A375 (cell line): ENCODE measurements around a stretch of chr4.

- RAMPAGE, long total RNA, result no peak
Measured at GRCh38 chr4:143337626-143338117, 996 bp downstream of the GAB1 start.

- RAMPAGE, long total RNA, result no peak
Measured at GRCh38 chr4:143372192-143373073, 35.8 kb downstream of the GAB1 start.

DNA sequence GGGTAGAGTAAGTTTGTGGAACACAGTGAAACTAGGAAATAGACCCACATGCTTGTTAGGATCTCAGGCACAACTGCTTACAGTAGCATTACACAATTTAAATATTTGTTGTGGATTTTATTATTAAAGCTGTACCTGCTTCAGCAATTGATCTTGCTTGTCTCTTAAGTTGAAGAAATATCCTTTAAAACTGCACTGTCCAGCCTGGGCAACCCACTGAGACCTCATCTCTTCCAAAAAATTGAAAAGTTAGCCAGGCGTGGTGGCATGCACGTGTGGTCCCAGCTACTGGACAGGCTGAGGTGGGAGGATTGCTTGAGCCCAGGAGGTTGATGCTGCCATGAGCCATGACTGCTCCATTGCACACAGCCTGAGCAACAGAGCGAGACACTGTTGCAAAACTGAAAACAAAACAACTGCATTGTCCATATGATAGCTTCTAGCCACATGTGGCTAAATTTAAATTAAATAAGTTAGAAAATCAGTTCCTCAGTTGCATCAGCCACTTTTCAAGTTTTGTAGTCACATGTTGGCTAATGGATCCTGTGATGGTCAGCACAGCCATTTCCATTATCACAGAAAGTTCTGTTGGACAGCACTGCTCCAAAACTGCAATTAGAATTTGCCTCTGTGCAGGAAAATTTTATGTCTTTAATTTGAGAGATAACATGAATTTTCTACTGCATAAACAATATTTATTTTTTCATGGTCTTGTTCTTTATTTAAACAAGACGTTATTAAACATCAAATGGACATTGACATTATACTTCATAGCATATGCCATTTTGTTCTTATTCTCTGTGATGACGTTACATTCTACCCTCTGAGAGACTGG lies 67.9 kb downstream of the GAB1 start:
- RAMPAGE, long total RNA, result no peak

GRCh38 chr4:143543239-143543796 lies 29.8 kb downstream of the SMARCA5 start:
- RAMPAGE, long total RNA, result no peak

GRCh38 chr4:145182928-145183371 lies 2.6 kb upstream of the OTUD4 start:
- RAMPAGE, long total RNA, result no peak

GRCh38 chr4:145782553-145783100 lies 102.7 kb downstream of the C4orf51 start:
- RAMPAGE, long total RNA, result no peak

DNA sequence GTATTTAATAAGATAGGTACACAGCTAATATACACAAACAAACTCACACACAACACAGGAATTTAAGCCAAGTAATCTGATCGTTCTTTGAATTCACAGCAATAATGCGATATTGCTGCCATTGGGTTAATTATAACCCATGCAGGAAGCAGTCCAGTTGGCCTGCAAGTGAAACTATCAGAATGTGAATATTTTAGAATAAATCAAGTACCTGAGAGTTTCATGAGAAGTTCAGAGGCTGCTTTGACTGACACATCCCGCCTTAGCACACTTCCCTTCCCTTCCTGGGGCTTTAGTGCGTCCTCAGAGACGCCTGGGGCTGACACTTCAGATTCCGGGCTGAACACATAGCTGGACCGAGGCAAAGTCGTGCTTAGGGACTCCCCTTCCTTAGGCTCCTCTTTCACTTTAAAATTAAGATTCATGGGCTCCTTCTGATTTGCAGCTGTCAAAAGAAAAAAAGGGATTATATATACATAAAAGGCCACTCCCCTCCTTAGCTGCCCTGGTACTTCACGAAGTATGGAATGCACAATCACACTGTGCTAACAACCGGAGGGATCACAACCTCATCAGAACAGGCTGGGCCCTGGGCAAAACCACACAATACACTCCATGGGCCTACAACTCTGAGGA lies 68.5 kb downstream of the ZNF827 start:
- RAMPAGE, long total RNA, result no peak

GRCh38 chr4:146237941-146238537 lies 23.7 kb downstream of the REELD1 start:
- RAMPAGE, long total RNA, result no peak

DNA sequence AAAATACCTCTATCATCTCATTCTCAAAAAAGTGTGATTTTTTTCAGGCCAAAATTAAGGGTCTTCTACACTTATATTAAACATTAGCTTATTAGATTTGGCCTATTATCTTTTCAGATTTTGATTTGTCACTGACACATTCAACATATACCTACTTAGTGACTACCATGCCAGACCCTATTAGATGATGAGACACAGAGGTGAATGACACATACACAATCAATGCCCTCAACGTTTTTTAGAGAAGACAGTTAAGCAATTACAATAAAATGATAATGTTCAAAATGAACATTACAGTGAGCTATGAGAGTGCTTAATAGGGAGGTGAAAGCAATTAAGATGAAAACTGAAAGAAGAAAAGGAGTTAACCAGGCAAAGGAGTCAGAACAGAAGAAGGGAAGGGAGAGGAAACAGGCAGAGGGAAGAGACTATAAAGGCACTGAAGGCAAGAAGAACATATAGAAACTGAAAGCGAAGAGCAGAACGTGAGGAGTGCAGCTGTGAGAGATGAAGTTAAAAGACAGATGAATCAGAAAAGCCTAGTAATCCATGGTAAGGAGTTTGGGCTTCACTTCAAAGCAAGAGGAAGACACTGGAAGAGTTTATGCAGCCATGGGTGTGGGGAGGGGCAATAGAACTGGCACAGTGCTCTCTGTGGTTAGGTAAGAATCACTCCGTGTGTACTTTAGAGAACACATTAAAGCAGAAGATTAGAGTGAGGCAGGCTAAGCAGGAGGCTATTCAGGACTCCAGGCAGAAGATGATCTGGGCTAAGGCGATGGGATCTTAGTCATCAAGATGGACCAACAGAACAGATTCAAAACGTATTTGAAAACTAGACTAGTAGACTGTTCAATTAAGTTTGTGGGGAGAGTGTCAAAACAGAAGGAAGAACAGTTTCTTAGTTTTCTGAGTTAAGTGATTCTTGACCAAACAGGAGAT lies 119.1 kb downstream of the REELD1 start:
- RAMPAGE, long total RNA, result no peak

DNA sequence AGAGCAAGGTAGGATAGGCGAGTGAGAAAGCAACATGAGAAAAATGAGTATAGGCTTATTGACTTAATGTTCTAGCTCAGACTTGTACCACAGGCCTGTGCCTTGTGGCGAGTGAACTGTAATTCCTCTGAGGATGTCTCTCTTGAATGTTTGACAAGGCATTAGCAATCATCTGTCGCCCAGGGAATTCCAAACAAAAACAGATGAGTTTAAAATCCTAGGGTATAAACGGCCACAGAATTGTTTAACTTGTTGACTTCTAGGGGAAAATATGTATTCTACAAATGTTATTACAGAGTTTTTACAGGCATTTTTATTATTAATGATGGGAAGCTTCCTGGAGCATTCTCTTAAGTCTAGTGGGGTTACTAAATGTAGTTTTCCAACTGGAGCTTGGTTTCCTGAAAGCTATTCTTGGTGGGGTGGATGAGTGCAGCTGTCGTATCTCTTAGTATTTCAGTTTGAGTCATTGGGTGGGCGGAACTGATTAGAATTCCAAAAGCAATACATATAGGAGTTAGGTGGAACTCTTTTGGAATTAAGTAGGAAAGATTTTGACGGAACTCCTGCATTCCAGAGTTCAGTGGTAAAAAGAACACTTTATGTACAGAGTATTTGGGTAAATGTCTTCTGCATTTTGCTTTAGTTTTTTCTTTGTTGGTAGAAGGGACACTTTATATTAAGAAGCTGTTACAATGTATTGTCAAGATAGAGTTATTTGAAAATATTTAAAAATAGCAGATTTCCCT lies 40.7 kb downstream of the ARHGAP10 start:
- RAMPAGE, long total RNA, result no peak

GRCh38 chr4:147909002-147909622 lies 177.2 kb downstream of the ARHGAP10 start:
- RAMPAGE, long total RNA, result no peak

DNA sequence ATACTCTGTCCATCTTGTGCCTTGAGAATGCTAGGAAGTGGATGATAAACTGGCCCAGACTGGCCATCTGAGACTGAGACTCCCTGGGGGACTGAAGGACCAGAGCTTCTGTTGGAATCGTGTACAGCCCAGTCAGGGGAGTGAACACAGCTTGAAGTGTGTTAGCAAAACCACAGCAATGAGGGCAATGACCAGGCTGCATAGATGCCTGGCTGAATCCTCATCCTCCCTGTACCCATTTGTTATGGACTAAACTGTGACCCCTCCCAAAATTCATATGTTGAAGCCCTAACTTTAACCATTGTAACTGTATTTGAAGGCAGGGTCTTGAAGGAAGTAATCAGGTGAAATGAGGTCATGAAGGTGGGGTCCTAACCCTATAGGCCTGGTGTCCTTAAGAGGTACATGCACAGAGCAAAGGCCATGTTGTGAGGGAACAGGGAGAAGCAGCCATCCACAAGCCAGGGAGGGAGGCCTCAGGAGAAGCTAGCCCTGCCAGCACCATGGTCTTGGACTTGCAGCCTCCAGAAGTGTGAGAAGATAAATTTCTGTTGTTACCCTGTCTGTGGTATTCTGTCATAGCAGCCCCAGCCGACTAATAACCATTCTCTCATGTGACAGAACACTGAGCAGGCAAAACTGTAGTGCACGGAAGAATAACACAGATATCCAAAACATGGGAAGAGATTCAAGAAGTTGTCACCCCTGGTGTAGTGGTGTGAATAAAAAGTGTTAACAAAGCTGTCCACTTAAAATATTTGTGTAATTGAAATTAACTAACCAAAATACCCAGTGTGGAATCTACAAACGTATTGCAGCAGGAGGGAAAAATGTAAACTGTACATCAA lies 264.8 kb downstream of the ARHGAP10 start:
- RAMPAGE, long total RNA, result no peak

DNA sequence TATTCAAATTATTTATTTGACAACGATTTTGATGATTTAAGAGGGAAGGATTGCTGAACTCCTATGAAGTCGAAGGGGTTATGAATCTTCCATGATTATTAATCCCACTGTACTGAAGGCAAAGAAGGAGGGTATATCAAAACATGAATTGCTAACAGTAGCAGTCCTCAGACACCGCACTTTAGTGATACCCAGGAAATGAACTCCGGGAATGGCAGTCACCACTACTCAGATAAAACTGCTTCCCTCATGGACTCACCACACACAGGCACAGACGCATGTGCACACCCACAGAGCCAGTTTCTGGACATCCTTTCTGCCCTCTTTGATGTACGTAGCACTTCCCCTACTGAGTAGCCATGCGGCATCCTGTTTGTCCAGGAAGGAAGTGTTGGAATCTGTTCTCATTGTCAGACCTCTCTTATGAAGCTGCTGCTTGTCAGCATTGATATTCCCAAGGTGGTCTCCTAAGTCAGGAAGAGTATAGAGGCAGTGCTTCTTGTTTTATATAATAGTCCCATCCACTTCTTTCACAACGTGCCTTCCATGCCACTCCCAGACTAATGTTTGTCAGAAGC lies 95.7 kb downstream of the DCLK2 start:
- RAMPAGE, long total RNA, result no peak

GRCh38 chr4:150390369-150390782 lies 191.6 kb upstream of the MAB21L2 start:
- RAMPAGE, long total RNA, result no peak

GRCh38 chr4:150726933-150727290 lies 145.0 kb downstream of the MAB21L2 start:
- RAMPAGE, long total RNA, result no peak

DNA sequence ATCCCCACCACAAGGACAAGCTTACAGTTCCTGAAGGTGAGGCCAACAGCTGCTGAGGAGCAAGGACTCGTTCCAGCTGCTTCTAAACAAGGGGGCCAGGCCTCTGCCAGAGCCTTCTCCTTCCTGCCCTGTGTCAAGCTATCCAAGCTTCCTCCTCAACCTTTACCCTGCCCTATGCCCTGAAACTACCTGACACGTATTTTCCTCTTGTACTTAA lies 8.8 kb downstream of the SH3D19 start:
- RAMPAGE, long total RNA, result no peak

- RAMPAGE, long total RNA, result no peak
Measured at GRCh38 chr4:151323098-151323430, 2.3 kb downstream of the SH3D19 start.

DNA sequence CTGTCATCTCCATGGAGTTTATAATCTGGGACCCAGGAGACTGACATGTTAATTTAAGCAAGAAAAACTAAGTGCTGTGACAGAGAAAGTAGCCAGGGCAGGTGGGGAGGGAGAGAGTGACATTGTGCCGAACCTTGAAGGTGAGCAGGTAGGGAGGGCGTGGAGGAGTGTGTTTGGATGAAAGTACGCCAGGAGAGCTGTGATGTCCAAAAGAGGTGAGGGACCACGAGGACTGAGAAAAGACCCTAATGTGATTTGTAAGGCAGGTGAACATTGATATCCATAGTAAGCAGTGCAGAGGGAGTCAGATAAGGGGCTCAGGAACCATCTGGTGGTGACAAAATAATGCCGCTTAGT lies 158.4 kb downstream of the GATB start:
- RAMPAGE, long total RNA, result no peak

DNA sequence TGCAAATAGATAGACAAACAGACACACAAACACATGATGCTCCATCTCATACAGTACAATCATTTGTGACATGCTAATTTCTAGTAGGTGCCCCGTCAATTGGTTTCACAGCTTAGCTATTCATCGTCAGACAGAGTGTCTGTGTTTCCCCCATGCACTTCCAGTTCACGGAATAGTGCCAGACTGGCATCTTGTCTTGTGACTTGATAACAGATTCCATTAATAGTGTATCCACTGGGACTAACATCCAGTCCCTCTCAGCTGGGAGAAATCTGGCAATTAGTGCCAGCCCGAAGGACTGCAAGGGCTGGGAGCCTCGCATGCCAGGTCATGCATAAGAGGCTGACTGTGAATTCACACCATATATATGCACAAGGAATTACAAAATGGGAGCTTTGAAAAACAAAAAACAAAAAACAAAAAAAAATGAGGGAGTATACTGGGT lies 20.2 kb upstream of the GATB start:
- RAMPAGE, long total RNA, result no peak

GRCh38 chr4:152524023-152524834 lies 11.7 kb downstream of the FBXW7 start:
- RAMPAGE, long total RNA, result no peak